Mesothelial cell of epicardium (in vitro differentiated cells): ENCODE measurements around the genes MMD and DGKE.

- PRO-cap: no peak
Measured at GRCh38 chr17:55265351-55266362, 897 bp downstream of the HLF start.

DNA sequence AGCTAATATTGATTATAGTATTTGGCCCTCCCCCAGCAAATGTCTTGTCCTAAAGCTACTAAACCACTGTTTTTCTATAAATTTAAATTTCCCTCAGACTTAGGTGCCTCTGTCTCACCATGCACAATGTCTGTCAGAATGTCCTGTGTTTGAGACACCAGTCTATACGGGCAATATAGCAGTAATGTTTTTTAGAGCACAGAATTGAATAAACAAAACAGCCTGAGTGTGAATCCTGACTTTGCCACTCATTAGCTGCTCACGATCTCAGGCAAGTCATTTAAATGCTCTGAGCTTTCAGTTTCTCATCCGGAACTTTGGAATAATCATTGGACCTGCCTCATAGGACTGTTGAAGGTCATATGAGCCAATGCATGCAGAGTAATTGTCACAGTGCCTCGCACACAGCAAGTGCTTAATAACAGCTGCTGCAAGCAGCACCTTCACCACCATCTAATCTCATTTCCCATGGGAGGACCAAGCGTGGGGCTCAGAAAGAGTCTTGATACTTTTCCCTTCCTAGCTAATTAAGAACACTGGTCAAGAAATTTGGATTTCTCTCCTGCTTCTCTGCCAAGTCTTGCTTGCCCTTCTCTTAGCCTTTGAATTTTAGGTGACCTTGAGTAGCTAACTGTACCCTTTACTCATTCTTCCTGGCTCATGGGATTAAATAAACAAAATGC is 9.8 kb downstream of the HLF start:
- PRO-cap: no peak

DNA sequence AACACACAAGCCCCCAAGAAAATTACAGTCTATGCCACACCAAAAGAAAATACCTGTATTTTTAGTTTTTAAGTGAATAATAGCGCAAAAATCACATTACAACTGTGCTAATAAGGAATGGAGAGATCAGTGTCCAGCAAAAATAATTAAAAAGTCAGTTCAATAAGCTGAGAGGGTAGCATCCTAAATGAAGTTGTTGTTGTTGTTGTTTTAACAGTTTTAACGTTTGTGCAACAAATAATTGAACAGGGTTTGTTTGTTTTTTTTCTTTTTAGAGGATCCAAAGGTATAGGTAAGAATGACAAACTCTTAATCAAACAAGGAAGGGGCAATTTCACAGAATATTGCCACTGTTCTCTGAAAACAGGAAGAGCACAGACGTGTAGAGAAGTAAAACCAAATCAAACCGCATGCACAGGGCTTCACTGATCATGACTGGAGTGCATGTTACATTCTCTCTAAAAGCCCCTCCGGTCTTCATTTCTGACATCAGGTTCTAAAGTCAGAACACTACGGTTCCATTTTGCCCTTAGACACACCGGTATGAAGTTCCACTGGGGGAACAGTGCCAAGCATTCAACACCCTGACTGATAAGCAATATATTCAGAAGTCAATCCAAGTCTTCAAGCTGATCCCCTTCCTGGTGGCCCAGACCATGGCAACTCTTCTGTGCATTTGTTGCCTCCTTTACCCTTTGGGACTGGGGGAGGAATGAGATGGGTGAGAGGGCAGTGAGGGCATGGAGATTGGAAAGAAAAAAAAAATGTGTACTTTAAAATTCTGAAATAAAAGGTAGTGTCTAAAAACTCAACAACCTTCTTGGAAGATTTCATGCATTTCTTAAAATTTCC is 1.6 kb downstream of the MMD start:
- PRO-cap: no peak

- PRO-cap: unidirectional peak, minus-strand start at chr17:55421942
Measured at GRCh38 chr17:55421156-55422016, at the start of gene MMD. TSS of gene MMD (minus strand) at chr17:55421835.

DNA sequence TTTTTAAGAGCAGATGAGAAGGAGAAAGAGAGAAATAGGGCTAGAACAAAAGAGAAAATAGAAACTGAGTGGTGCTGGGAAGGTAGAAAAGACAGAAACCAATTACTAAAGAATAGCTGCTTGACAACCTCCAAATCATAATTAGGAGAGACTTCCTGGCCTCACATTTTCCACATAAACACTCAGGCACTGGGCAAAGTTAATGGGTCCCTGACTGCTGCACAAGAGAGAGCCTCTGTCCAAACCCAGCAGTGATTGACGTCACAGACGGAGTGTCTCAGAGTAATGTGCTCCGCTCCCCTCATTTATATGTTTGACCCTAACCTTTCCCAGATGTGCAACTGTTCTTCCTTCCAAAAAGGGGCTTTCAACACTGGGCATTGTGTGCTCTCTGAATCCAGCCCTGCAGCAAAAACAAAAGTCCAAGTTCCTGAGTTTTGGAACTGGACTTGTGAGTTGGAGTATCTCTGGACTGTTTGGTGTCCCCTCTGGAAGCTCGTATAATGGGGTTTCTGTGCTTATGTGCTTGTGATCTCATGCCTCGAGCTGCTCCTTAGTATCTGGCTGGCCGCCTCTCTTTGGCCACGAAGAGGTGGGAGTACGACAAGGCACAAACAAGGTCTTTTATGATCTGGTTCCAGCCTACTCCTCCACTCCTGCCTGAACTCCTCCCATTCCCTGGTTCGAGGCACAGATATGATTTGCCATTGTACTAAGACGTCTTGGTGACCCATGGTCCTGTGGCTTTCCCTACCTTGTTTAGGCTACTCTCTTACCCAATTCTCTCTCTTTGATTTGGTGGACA is 135.0 kb downstream of the TMEM100 start:
- PRO-cap: no peak

- PRO-cap: no peak
Measured at GRCh38 chr17:56602382-56603022, 9.0 kb downstream of the NOG start.

DNA sequence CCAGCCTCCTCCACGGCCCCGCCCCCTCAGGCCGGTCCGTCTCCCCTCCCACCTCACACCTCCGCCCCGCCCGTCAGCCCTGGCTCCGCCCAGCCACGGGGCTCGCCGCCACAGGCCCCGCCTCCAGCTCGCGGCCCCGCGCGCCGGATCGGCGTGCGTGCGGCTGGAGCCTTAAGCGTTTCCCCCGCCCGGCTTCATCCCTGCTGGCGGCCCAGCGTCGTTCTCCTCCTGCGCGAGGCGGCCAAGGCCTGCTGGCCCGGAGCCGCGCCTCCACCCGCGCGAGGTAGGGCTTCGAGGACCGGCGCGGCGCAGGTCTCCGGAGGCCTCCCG is at the start of gene DGKE:
Gene DGKE, plus strand, starts transcription at position 174 of the 330 bp plus-strand sequence.
- PRO-cap: bidirectional peak, plus-strand start at position 178 of the sequence, minus-strand start outside the sequence

DNA sequence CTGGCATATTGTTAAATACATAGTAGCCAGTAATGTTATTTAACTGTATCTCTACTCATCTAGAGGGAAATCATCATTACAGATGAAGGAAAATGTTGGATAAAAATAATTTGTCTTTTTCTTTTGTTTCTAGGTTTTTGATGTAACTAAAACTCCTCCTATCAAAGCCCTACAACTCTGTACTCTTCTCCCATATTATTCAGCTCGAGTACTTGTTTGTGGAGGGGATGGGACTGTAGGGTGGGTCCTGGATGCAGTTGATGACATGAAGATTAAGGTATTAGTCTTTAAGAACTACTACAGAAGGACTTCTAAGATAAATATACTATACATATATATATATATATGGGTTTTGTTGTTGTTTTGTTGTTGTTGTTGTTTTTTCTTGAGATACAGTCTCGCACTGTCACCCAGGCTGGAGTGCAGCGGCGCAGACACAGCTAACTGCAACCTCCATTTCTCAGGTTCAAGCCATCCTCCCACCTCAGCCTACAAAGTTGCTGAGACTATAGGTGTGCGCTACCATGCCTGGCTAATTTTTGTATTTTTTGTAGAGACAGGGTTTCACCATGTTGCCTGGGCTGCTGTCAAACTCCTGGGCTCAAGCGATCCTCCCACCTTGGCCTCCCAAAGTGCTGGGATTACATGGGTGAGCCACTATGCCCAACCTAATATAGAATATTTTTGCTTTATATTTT is 14.0 kb downstream of the DGKE start:
- PRO-cap: no peak

- PRO-cap: no peak
Measured at GRCh38 chr17:56888095-56889067, 25.5 kb downstream of the TRIM25 start.

DNA sequence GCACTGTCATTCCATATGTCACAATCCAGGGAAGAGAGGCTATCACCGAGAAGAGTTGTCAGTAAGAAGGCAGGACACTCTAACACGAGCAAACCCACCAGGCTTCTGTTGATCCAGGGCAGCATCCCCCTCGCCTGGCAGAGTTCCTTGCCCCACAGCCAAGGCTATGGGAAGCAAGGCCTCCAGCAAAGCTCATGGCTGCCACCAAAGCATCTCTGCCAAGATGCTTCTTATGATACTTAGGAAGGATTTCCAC is 23.2 kb downstream of the TRIM25 start:
- PRO-cap: no peak

DNA sequence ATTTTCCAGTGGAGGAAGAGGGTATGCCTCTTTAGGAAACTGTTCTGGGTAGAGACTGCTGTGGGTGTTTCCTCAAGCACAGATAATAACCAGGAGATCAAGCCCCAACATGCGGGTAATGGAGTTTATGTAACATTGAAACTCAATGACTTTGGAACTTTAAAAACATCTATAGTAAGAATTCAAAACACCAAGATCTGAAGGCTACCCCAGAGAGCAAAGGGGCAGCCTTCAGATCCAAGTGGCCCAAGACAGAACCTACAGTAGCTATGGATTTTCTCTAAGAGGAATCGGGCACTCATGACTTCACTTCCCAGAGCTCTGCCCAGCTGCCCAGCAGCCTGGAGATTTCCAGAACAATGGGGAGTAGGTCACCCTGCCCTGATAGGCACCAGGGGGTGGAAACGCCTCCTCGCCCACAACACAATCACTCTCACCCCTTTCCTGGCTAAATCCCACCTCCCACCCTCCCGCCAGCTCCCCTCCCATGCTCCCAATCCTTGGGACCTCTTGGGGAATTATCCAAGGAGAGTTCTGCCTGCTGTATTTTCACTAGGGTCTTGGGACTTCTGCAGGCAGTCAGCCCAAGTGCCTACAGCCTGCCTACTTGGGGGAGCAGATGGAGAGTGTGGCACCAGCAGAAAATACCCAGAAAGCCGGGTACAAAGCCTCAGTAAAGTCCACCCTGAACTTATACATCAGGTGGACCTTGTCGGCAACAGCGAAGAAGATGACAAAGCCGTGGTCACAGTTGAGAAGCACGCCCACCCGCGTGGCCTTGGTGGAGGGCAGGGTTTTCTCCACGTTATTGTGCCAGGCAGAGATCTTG is 22.5 kb downstream of the TRIM25 start:
- PRO-cap: no peak

DNA sequence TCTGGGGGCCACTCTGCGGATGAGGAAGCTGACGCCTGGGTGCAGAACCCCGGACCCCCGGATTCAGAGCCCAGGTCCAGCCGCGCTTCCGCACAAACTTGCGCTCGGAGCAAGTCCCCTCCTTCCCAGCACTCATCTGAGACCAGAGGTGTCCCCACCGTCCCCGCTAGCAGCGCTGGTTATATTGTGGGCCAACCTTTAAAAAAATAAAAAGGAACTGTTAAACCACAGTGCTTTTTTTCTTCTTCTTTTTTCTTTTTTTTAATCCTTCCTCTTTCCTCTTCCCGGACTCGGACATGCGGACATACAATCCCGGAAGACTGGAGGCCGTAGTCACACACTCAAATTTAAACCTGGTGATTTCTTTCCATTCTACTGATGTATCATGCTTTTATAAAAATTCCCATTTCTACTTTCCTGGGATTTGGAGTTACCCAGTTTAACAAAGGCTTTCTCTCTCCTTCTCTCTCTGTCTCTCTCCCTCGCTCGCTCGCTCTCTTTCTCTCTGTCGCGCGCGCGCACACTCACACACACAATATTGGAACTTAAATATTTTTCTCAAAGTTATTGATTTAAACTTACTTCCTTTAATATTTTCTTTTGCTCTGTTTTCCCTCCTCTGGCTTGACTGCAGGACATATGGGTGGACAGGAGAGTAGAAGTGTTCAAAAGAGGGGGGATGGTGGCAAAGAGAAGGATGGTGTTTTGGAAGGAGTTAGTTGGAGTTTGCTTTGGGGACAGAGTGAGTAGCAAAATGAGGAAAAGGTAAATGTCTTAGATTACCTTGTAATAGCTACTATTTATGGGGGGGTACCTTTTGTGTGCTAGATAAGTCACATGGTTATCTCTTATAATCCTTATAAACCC is 688 bp upstream of the TRIM25 start:
- PRO-cap: no peak

DNA sequence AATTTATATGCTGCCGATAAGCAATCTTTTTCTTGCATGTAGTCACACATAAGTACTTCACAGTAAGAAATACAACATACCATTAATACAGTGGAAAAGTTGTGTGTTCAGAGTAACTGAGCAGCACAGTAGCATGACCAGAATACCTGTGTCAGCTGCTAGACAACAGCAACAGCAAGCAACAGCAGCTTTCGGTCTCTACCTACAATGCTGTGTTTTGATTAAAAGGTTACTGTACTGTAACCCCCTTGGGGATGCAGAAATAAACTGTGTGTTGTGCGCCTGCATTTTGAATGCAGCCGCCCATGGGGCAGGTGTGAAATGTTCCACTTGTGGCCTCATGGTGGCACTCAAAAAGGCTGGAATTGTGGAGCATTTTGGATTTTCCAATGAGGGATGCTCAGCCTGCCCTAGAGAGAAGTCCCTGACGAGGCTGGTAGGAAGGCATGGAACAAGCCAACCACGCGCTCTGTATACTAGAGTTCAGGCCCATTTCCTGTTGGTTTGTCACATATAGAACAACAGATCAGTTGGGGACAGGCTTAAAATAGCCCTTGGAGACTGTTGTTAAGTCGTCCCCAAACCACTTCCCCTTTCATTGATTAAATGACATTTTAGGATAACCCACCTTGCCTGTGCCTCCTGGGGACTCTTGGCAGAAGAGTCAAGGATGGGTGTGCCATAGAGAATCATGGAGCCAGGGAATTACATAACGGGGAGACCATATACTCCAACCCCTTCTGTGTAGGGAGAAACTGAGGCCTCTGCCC is 27.1 kb downstream of the SCPEP1 start:
- PRO-cap: no peak

GRCh38 chr17:57073604-57073999 is 11.4 kb upstream of the AKAP1 start:
- PRO-cap: no peak

DNA sequence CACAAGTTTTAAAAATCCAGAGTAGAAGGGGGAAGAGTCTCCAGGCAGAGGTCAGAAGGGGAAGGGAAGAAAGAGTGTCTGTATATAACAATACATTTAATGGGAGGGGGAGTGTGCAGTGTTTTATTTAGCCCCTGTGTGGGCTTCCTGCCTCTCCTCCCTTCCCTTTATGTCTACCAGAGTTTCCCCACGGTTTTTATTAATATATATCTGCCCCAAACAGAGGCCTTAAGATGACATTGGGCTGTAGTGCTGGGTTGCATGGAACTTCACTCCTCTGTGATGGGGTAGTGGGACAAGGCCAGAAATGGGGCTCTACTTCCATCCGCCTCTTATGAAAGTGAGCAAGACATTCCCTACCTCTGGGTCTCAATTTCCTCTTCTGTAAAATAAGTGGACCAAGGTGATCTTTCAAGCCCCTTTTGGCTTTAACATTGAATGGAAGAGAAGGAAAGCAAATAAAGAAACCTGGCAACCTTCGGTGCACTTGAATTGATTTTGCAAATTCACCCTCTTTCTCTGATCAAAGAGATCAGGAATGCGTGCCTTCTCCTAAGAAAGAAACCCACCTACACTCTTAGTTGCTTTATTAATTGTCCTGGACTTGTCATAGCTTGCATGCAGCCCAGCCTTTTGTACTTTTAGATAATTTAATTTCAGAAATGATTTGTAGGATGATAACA is 2.8 kb downstream of the MSI2 start:
- PRO-cap: no peak

DNA sequence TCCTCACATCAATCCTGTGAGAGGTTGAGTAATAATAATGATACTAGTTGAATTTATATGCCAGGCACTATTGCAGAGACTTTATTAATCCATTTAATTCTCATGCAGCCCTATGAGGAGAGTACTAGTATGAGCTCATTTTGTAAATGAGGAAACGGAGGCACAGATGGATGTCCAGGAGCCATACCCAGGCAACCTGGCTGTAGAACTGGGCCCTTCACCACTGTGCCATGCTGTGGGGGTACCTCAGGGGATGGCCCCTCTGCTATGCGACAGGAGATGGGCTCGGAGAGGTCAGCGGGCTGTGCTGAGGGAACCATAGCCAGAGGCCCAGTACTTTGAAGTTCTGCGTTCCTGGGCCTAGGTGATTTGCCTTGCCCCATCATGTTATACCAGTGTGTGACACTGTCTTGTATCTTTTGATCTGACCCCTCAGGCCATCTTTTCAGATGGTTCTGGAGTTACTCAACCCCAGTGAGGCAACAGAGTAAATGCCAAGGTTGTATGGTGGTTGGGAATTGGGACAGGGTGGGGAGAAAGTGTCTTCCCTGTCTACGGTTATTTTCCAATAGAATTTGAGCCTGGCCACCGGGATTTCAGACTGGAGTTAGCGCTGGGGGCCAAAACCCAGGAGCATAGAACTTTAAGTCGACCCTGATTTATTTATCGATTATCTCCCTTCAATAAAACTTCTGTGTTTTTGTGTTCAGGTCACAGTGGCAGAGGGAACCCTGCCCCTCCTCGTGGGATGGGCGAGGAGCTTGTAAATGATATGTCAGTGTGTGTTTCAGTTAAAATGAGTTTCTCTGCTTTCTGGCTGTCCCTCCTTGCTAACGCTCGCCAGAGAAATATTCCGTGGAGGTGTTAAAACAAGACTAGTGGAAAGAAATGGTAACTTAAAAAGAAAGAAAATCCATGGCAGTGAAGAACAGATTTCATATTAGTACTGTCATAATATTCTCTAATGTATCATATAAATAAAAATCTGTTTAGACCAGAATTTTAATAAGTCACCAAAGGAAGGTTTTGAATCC is 8.5 kb downstream of the MSI2 start:
- PRO-cap: no peak

- PRO-cap: no peak
Measured at GRCh38 chr17:57284466-57284901, 28.2 kb downstream of the MSI2 start.

GRCh38 chr17:57531474-57532470 is 213.3 kb downstream of the CCDC182 start:
- PRO-cap: no peak

DNA sequence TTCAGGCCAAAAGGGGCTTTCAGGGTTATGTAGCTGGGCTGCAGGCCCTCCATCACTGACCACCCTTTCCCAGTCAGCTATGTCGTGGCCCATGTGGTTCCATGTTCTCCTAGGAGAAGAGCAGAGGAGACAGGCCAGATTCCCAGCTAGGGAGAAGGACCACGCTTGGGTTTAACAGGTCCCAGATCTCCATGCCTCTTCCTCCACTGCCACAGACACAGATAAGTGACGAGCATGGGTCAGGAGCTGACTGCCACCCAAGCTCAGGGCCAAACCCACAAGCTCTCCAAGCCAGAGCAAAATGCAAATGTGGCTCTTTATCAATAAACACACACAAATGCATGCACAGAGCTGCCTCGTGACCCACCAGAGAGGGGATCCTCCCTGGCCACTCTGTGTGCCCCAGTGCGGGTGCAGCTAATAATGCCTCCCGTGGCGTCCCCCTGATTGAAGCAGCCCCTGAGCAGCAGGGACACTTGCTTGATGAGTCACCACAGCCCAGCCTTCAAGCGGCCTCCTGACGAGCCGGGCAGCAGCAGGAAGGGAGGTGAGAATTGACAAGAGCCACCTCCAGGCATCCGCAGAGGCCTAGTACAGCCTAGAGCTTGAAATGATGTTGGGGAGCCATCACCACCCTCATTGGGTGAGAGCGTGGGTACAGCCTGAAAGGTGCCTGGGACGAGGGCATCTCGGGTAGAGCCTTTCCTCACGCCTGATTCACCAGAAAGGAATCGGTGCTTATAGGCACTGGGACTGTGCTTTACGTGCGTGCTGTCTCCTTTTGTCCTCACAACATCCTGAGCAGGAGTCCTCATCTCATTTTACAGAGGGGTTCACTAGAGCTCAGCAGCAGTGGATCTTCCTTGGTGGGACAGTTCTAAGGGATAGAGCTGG is 143.8 kb downstream of the CCDC182 start:
- PRO-cap: no peak

DNA sequence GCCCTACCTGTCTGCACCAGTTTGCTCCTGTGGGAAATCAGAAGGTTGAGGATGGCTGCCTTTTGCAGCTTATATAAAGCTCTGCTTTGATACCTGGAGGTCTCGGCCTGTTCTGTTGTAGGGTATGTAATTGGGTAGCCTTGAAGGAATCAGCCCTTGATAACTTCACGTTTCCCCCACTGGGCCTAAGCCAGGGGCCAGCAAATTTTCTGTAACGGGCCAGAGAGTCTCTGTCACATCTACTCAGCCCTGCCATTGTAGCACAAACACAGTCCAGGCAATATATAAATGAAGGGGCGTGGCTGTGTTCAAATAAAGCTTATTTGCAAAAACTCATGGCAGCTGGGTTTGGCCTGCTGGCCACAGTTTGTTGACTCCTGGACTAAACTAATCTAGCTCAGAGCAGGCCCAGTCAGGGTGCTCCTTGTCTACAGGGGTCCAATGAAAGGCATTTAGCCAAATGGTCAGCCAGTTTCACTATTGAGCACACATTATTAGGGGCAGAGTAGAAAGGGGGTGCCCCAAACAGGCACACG is 141.6 kb downstream of the CCDC182 start:
- PRO-cap: no peak